ENCODE measurements around a stretch of chr5.

- PRO-cap: no peak
- RAMPAGE, long total RNA, 2 experiments: no peak in any of the 2 experiments
These were observed 3.4 kb downstream of the ABLIM3 start for GRCh38 chr5:149144650-149145136.

DNA sequence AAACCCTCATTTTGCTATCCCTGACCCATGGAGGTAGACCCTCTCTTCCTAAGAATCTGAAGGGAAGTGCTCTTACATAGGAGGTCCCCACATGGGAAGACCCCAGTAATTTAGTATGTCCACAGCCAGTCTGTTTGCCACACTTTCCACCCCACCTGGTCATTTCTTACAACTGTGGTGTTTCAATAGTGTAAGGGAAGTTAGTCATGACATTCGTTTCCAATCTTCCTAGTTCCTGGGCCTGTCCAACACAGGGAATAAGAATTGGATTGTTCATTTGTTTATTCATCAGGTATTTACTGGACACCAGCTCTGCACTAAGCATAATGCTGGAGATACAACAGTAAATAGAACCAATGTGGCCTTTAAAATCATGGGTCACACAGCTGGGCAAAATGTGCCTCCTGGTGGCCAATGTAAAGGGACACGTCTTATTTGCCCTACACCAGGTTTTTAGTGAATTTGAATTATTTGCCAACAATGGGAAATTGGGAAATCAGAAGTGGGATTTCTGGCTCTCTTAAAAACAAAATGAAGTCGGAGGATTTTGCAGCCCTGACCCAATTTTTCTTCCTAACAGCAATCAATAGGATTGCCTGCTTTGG, 10.4 kb downstream of the ABLIM3 start:
- PRO-cap: no peak
- RAMPAGE, long total RNA, 2 experiments: no peak in any of the 2 experiments

- PRO-cap: no peak
- RAMPAGE, long total RNA, 2 experiments: no peak in any of the 2 experiments
These were observed 12.4 kb downstream of the ABLIM3 start for GRCh38 chr5:149153285-149154486.

DNA sequence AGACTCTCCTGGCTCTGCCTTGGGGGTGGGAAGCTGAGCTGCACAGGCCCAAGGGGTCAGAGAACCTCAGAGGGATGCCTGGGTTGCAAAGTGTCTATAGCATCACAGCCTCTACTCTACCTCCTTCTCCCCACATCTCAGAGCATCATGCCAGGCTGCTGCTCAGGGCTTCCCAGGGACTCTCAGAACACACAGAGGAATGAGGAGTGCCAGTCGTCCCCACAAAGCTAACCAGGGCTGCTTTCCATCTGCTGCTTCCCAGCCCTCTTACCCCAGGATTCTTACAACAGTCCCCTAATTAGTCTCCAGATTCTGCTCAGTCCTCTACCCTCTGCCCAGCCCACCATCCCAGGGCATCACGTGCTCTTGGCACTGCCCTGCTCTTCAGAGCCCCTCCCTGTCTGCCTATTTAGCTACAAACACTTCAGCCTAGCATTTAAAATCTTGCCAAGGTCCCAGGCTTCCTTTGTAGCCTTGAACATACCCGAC, 54.3 kb upstream of the AFAP1L1 start:
- PRO-cap: no peak
- RAMPAGE, long total RNA, 2 experiments: no peak in any of the 2 experiments

GRCh38 chr5:149299481-149299962, 27.9 kb downstream of the AFAP1L1 start:
- PRO-cap: no peak
- RAMPAGE, long total RNA, 2 experiments: no peak in any of the 2 experiments

- PRO-cap: no peak
- RAMPAGE, long total RNA, 2 experiments: no peak in any of the 2 experiments
These were observed 2.2 kb upstream of the PCYOX1L start for GRCh38 chr5:149355438-149356257.

DNA sequence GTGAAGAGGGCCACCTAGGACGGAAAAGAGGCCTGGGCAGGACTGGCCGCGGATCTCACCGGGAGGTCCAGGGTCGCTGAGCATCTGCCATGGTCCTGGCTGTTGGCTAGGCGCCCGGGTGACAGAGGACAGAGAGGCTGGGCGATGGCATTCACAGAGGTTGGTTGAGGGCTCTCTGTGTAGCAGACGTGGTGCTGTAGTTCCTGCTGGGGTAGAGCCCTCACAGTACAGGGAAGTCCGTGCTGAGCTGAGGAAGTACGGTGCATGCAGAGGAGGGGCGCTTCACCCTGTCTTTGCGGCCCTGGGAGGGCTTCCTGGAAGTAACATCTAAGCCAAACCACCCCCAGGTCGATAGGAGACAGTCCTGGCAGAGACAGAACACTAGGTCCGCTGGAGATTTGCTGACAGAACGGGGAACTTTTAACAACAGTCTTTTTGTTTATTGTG, 523 bp downstream of the PCYOX1L start:
- PRO-cap: no peak
- RAMPAGE, long total RNA, 2 experiments: no peak in any of the 2 experiments

- PRO-cap: unidirectional peak, plus-strand start at chr5:149383715
- RAMPAGE, long total RNA, 2 experiments: no peak in any of the 2 experiments
These were observed 4.2 kb upstream of the IL17B start for GRCh38 chr5:149383039-149383864.

DNA sequence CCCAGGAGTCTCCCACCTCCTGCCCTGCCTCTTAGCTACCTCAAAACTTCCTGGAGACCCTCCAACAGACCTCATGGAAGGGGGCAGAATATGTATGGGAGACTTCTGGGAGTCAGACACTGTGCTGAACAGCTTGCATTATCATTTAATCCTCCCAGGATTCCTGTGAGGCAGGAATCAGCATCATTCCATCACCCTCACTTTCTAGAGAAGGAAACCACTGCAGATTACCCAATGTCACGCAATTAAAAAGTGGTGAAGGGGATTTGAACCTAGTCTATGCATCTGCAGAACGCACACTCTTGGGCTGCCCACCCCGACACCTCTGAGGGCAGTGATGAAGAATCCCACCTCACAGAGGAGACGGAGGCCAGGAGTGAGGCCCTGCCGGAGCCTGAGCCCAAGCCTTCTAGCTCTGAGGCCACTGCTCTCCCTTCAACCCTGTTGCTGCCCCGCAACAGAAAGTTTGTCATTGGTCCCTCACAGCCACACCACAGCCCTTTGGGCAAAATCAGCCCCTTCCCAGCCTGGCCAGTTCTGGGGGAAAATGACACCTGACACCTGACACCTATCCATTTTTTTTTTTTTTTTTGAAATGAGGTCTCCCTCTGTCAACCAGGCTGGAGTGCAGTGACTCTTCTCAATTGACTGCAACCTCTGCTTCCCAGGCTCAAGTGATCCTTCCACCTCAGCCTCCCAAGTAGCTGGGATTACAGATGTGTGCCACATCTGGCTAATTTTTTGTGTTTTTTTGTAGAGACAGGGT, 30.4 kb upstream of the IL17B start:
- PRO-cap: no peak
- RAMPAGE, long total RNA, 2 experiments: no peak in any of the 2 experiments

DNA sequence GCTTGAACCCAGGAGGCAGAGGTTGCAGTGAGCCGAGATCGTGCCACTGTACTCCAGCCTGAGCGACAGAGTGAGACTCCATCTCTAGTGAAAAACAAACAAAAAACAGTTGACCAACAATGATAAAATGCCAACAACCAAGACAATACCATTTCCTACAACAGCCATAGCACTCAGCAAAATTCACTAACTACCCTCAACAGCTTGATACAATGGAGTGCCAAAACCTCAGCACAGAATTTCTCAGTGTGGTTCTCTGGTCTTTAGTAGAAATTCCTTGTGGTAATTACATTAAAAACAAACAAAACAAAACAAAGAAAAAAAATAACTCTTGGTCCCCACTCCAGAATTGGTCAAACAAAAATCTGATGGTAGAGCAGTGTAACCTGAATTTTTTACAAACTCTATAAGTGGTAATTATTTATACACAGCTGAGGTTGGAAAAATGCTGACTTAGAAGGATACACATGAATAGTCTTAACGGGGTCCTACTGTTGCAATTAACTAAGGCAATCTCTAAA, 13.9 kb downstream of the CSNK1A1 start:
- PRO-cap: no peak
- RAMPAGE, long total RNA, 2 experiments: no peak in any of the 2 experiments

DNA sequence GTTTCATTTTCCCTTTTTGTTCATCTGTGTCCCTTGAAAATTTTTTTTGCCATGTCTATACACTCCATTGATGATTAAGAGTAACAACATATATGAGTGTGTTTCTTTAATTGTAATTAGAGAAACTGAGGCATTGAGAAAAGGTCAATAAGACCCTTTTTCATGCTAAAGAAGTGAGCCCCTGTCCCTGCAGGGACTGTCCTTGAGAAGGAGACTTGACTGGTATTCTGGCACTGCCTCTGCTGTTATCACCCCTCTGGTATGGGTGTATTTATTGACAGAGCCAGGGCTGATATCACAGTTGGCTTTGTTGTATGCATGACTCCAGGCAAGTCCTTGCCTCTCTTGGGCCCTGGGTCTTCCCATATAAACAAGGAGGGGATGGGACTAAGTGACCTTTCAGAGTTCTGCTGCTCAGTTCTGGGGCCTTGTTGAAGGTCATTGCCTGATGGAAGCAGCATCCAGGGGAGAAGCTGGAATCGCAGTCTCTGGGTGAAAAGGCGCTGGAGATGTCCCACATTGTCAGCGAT, 71.8 kb upstream of the PPARGC1B start:
- PRO-cap: no peak
- RAMPAGE, long total RNA, 2 experiments: no peak in any of the 2 experiments

DNA sequence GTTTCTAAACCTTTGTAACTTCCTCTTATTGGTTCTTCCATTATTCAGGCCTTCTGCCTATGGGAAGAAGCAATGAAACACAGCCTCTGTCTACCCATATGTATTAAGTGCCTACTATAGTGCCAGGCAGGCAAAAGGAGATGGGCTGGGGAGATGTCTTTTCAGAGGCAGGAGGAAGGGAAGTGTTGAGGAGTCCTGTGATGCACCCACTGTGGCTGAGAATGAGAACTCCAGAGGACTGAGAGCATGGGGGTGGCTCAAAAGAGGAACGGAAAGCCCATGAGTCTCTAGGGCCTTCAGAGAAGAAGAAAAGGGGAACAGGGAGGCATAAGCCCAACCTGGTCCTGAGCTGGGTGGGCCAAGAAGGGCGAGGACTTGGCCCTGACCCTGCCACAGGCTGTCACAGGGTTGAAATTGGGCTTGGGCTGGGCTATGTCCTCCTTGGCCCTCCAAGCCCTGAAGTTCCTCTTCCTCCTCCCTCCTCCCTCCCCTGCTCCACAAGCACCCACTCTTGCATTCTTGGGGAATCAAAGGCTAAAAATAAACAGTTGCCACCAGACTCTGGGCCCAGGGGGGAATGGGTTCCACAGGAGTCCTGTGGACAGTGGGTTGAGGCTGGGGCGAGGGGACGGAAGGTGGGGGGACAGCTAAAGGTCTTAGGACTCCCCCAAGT, 49.3 kb upstream of the PPARGC1B start:
- PRO-cap: no peak
- RAMPAGE, long total RNA, 2 experiments: no peak in any of the 2 experiments

DNA sequence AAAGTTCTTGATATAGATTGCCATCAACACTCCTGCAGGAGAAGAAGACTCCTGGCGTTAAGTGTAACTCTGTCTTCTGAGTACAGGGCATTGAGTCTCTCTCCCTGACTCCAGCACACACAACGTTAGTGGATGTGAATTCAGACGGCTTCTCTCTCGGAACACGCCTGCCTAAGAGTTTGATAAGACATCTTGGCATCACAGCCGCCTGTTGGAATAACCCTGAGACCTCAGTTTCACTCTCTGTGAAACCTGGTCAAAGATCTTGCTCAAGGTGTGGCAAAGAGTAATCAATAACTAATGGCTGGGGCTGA, 27.5 kb upstream of the PPARGC1B start:
- PRO-cap: no peak
- RAMPAGE, long total RNA, 2 experiments: no peak in any of the 2 experiments

- PRO-cap: no peak
- RAMPAGE, long total RNA, 2 experiments: no peak in any of the 2 experiments
These were observed 102.8 kb downstream of the PDE6A start for GRCh38 chr5:149841684-149842273.

DNA sequence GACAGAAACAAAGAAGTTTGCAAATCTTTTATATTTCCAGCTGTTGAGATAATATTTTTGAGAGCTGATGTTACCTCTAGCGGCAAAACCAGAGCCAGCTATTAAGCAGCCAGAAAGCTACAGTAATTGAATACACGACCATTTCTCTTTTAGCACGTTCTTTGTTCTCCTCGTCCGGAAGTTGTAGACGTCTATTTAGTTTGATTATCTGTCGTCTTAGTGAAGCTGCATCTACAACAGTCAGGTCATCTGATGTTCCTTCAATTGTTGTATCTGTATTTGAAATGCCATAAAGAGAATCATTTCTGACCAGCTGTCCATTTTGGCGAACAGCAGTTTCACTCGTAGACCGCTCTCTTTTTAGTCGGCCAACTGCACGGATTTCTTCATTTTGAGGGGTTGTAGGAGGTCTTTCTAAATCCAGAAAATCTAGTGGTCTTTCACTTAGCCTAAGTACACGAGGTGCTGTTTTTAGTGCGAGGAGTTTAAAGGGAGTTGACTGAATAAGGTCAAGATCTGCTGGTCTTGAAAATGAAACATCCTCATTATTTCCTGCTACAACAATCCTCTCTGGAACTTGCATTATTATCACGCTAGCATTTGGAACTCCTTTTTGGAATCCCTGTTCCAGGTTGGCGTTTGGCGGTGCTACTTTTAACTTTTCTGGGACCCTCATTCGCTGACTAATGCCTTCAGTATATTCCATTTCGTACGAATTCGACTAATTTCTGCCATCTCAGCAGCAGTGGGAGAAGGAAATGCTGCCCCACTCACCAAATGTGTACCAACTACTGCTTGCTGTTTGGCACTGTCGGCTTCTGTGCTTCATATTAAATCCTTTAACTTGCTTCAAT, 12.4 kb downstream of the PDE6A start:
- PRO-cap: no peak
- RAMPAGE, long total RNA, 2 experiments: no peak in any of the 2 experiments

DNA sequence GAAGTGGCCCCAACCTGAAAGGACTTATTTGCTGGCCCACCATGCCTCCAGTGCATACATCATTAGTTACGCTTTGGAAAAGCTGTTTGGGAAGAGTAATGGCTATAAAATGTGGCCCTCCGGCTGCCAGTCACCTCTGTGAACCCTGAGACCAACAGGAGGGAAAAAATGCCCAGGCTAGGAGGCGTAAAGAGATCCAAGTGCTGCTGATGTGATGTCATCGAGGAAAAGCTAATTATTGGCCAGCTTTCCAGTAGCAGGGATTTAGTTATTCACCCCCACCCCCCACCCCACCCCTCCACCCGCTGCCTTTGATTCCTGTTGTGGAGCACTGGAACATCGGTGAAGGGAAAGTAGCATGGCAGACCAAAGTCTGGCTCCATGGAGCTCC, 2.6 kb upstream of the SLC26A2 start:
- PRO-cap: no peak
- RAMPAGE, long total RNA, 2 experiments: no peak in any of the 2 experiments

- PRO-cap: no peak
- RAMPAGE, long total RNA, 2 experiments: no peak in any of the 2 experiments
These were observed 4.4 kb downstream of the TIGD6 start for GRCh38 chr5:149995966-149996473.

- PRO-cap: no peak
- RAMPAGE, long total RNA, 2 experiments: no peak in any of the 2 experiments
These were observed 519 bp downstream of the HMGXB3 start for GRCh38 chr5:150000847-150001669.

GRCh38 chr5:150036378-150036915, 35.9 kb downstream of the HMGXB3 start:
- PRO-cap: no peak
- RAMPAGE, long total RNA, 2 experiments: no peak in any of the 2 experiments

DNA sequence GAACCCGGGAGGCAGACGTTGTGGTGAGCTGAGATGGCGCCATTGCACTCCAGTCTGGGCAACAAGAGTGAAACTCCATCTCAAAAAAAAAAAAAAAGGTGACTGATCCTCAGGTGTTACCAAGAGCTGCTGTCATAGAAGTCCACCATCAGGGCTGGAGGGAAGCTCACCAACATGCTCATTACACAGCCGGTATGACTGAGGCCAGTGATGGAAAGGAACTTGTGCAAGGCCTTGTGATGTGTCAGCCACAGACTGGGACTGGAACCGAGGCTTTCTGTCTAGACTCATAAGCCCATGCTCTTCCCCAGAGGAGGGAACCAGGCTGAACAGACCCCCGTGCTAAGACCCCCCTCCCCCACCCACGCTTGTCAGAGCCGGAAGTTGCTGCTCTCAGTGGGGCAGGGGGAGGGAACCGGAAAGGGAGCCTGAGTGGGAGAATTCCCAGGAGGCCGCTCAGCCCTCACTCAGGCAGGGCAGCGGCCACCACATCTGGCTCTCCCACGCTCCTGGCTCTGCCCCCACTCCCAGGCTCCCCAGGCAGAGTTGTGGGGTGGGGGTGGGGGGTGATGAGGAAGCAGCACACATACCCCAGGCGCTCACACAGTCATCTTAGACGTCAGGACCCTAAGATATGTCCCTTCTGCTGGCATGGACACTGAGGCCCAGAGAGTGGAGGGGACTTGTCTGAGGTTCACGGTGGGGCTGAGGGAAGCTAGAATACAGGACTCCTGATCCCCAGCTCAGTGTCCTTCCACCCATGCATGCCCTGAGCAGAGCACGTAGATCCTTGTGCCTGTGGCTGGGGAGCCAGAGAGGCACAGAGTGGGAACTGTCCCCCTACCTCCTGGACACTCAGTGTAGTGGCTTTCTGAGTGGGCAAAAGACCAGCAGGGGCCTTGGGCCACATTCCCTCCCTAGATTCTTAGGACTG, 4.2 kb upstream of the PDGFRB start:
- PRO-cap: unidirectional peak, plus-strand start at position 663 of the sequence
- RAMPAGE, long total RNA, 2 experiments: no peak in any of the 2 experiments

All from lower leg skin (tissue), 2 donors.